ENCODE measurements around a stretch of chr7.

DNA sequence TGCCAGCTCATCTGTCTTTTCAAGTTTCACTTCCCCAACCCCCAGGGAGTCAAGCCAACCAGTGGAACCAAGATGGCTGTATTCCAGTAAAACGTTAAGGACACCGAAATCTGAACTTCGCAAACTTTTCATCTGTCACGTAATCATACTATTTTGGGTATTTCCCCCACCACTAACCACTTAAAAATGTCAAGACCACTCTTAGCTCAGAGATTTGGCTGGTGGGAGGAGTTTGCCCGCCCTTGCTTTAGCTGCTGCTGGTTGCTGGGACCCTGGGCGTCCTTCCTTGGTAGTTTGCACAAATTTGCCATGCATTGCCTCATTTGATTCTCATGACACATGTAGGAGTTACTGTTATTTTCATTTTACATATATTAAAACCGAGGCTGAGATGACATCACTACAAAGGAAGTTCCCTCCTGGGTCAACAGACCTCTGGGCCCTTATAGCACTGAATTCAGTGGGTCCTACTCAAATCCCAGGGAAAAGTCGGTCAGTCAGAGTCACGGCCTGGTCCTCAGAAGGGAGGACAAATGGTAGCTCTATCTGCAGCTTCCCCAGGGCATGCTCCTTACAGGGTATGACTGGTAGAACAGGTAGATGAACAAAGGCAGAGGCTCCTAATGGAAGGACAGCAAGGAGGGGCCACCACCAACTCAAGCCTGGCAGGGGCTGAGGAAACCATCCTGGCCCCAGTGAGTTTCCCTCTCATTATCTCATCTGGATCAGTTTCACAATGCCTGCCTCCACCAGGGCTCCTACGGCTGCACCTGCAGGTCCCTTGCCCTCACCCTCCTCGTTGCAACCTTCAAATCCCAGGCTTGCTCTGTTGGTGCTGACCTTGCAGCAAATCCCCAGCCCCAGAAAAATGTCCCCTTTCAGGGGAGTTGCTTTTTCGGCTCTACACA lies 2.0 kb upstream of the MYO1G start:
- PRO-cap, 2 experiments, result no peak in any of the 2 experiments

GRCh38 chr7:44981504-44982167 lies 2.8 kb upstream of the MYO1G start:
- PRO-cap, 2 experiments, result no peak in any of the 2 experiments

GRCh38 chr7:45035930-45036468 lies 36.0 kb downstream of the CCM2 start:
- PRO-cap, 2 experiments, result no peak in any of the 2 experiments

DNA sequence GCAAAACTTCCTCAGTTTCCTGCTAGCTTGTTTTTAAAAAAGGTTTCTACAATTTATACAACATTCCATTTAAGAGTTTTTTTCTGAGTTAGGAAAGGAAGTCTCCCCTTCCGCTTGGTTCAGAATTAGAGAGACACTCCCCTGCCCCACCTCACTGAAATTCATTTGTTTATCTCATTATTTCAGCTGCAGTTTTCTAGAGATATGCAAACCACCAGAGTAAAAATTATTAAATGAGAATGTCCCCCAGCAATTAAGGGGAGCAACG lies 82.8 kb downstream of the RAMP3 start:
- PRO-cap, 2 experiments, result no peak in any of the 2 experiments

DNA sequence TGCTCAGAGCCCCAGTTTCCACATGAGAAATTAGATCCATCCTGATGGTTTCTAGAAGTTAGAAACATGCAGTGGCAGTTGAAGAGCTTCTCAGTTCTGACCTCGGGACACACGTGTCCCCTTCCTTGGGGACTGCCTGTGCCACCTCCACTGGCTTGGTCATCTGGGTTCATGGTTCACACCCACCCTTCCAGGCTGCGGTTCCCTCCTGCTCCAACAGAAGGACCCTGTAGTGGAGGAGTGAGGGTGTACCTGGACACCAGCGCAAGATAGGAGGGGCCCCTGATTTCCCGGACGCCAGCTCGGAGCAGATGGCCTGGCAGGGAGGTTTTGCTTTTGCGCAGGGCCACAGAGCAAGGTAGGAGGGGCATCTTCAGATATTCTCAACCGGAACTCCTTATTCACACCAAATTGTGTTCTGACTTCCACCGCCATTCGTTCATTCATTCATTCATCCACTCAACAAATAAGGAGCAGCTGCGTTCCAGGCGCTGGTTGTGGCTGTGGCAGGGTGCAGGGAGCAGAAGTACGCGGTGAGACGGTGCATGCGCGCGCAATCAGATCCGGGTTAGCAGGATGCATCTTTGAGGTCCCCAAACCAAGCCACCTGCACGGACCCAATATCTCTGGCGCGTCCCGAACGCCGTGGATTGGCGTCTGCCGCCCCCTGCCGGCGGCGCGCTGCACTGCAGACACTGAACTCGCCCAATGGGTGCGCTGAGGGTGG lies 102.1 kb downstream of the RAMP3 start:
- PRO-cap, 2 experiments, result no peak in any of the 2 experiments

GRCh38 chr7:45563922-45564495 lies 10.2 kb upstream of the ADCY1 start:
- PRO-cap, 2 experiments, result peak in 1 of 2 experiments; most common minus-strand start chr7:45564402 (in 1)

GRCh38 chr7:45564496-45564960 lies 9.6 kb upstream of the ADCY1 start:
- PRO-cap, 2 experiments, result peak in 1 of 2 experiments; most common plus-strand start chr7:45564688 (in 1)

DNA sequence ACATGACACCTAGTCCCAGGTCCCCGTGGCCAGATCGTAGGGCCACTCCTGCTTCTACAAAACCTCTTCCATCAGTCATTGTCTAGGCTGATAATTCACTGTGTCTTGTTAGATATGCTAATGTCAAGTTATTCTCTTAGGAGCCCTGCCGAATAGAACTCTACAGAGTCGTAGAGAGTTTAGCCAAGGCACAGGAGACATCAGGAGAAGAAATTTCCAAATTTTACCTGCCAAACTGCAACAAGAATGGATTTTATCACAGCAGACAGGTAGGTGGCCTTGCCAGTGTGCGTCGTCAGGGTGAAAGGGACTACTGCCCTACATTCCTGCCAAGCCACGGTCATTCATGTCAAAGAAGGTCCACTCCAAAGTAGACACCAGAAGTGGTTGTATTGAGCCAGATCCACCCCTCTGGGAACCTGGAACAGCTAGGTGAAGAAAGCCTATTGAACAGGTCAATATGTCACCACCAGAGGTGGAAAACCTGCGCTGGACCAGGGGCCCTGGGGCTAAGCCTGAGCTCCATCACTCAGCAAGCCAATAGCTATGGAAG lies 3.6 kb downstream of the IGFBP1 start:
- PRO-cap, 2 experiments, result no peak in any of the 2 experiments

DNA sequence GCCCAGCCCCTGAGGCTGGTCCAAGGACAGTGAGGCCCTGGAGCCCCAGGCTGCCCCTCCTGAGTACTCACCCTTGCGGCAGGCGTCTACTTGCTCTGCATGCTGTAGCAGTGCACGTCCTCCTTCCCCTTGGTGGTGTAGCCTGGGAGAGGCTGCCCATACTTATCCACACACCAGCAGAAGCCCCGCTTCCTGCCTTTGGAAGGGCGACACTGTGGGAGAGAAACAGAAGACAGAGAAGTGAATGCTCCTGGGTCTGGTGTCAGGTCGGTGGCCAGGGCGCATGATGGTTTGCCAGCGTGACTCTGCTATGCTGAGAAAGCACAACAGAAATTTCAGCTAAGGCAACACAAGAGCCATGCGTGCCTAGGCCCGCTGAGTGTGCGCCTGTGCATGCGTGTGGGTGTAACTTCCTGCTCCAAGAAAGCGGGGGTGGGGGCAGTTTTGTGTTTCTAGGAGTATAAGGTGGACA lies 6.3 kb downstream of the IGFBP3 start:
- PRO-cap, 2 experiments, result no peak in any of the 2 experiments

- PRO-cap, 2 experiments, result no peak in any of the 2 experiments
Observed at GRCh38 chr7:46583432-46584134, 662.5 kb upstream of the IGFBP3 start.

GRCh38 chr7:46650966-46652384 lies 730.4 kb upstream of the IGFBP3 start:
- PRO-cap, 2 experiments, result no peak in any of the 2 experiments

GRCh38 chr7:47327846-47328555 lies 253.9 kb downstream of the TNS3 start:
- PRO-cap, 2 experiments, result no peak in any of the 2 experiments

DNA sequence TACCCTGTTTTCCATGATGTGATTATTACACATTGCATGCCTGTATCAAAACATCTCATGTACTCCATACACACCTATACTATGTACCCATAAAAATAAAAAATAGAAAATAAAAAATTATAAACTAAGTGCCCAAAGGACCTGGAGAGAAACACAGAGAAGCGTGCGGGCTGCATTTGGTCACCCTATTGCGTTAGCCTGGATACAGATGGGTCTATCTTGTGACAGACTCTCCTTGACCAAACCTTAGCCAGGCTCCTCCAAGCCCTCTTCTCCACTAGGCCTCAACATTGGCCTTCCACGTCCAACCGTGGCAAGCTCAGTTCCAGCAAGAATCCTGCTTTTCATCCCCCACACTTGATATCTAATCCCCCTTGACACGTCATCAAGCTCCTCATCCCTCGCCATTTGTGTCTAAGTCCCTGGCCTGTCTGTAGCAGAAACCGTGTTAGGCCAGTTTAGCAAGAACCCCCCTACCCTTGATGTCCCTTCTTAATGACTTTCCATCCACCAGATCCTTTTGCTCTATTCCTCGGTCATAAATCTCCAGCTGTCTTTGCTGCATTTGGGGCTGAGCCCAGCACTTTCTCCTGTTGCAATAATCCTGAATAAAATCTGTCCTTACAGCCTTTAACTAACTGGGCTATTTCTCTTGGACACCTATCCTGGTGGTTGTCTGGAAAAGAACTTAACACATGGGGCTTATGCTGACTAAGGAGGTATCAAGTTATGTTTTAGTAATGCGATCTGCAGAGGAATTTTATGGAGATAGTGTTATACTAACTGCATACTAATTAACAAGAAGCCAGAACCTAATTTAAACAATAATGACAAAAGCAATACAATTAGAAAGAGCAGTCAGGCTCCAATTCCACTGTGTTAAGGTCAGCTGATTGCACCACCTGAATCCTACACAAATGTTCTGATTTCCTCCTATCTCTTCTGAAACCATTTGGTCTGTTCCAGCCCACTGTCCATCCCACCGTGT lies 245.0 kb downstream of the TNS3 start:
- PRO-cap, 2 experiments, result no peak in any of the 2 experiments

- PRO-cap, 2 experiments, result no peak in any of the 2 experiments
Observed at GRCh38 chr7:47379630-47380667, 202.0 kb downstream of the TNS3 start.

DNA sequence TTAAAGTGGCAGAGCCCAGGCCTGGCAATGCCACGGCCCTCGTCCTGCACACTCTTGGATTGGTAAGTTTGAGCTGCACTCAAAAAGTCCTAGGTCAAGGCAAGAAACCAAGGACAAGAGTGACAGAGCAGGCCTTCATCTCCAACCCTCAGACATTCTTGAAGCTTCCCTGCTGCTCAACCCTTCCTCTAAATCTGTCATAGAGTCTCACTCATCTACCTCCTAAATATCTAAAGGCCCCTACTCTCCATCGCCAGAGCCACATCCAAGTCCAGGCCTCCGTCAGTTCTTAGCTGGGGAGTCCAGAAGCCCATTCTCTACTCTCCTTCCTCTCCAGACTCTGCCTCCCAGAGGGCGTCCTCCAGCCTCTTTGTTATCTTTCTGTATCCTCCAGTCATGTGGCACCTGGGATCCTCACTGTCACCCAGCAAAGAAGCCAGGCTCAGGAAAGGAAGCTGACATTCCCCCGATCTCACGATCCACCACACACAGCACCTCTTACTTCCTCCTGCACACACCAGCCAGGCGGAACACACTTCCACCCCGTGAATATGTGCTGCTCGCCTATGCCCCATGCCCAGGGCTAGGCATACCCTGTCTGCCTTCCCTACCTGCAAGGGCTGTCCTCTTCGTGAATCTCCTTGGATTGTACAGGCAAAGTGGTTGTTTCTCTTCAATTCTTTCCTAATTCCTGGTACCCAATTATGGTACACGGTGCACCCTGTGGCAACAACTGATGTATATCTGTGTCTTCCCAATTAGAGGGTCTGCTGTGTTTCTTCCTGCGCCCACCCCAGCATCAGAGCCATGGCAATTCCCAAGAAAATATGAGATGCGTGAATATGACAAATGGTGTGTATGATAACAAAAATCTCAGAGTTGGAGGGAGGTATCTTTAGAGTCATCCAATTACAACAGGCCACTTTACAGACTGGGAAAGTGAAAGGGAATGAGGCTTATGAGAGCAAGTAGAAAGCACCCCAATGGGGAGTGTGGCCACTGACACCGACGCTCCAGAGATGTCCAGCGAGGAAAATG lies 191.0 kb downstream of the TNS3 start:
- PRO-cap, 2 experiments, result no peak in any of the 2 experiments

DNA sequence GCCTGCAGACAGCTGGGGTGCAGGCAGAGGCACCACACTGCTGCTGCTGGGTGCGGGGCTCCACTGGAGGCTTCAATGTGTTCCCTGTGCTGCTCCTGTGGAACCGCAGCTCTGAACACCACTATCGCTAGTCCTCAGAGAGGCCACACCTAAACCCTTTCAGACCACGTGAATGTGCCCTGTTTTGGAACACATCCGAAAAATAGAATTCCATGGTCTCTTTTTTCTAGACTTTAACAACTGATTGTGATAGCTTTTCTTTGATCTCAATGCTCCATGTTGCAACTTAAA lies 180.9 kb downstream of the TNS3 start:
- PRO-cap, 2 experiments, result no peak in any of the 2 experiments

DNA sequence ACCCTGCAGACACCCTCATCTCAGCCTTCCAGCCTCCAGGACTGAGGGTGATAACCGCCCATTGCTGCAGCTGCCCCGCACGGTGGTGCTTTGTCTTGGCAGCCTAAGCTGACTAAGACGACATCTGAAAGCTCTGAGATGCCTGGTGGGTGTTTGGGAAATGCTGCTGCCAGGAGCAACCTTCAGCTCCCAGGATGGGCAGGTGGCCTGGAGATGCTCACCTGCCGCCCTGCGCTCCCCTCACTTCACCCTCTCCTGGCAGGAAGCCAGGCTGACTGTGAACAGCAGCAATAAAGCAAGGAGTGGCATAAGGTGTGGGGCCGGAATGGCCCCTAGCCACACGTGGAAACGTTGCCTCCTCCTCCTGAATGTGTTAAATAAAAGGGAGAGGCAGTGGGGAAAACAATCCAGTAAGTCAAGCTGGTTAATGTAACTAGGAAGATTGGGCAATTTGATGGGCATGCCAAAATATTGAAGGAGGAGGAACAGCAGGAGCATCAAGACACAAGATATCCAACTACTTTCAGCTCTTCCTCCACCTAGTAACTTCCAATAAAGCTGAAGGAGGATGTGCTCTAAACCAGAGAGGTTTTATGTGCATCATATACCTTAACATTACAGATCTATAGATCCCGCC lies 121.5 kb downstream of the TNS3 start:
- PRO-cap, 2 experiments, result no peak in any of the 2 experiments

- PRO-cap, 2 experiments, result no peak in any of the 2 experiments
Observed at GRCh38 chr7:47471828-47472316, 110.0 kb downstream of the TNS3 start.

DNA sequence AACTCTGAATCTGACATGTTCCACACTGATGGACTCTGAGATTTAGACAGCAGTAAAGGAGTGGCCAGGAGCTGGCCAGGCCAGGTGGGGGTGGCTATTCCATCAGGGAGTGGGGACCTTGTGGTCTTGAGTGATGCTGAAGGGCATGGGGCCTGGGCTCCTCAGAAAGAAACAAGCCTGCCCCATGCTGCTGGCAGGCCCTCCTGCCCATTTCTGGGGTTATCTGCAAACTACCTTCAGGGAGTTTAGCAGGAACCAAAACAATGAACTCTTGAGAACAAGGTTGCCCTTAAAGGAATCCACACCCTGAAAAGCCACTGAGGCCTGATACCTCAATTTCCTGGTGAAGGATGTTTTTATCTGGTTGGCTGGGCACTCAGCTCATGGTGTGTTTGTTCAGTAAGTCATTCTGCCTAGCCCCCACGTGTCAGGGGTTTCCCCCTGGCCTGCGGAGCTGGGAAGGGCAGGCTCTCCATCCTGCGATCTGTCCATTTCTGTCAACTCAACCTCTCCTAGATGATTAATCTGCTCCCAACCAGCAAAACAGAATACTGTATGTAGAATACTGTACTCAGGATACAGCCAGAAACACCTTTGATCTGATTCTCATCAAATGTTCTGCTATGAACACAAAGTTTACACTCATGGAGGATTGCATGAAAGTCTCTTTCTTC lies 143.4 kb upstream of the TNS3 start:
- PRO-cap, 2 experiments, result no peak in any of the 2 experiments

GRCh38 chr7:47965183-47965573 lies 14.2 kb downstream of the HUS1 start:
- PRO-cap, 2 experiments, result no peak in any of the 2 experiments